ENCODE data around the genes C4orf3 and TNIP3.

DNA sequence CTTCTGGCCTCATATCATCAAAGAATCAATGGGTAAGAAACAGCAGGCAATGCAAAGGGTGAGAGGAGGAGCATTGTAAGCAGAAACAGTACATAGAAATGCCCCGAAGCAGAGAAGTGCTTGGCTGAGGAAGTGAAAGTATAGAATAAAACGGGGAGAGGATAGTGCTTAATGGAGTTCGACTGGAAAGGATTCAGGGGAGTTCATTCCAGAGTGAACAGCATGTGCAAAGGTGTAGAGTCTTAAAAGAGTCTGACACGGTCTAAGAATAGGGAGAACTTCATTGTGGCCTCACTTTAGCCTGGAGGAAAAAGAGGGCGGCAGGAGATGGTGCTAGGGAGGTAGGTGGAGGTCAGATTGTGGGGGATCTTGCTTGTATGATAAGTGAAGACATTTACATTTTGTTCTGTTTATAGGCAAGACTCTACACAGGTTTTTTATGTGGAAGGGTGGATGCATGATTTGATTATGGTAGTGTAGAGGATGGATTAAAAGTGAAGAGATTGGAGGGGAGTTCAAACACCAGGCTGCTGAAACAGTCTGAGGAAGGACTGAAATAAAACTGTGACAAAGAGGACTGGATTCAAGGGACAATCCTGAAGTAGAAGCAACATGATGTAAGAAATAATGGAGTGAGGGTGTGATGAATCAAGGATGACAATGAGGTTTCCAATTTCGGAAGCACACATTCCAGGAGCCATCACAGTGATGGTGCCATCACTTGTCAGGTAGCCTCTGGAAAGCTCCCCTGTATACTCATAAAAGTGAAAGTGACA, 103.3 kb downstream of the SYNPO2 start:
- PRO-cap, result no peak
- RAMPAGE, long total RNA, 4 experiments, result no peak in any of the 4 experiments

GRCh38 chr4:119029588-119030920, 105.6 kb upstream of the MYOZ2 start:
- PRO-cap, result no peak
- RAMPAGE, long total RNA, 4 experiments, result start-site peak on the minus strand in 1 of 4 experiments, at chr4:119029983-119030783 at its widest, 5 to 7 reads per replicate

- PRO-cap, result no peak
- RAMPAGE, long total RNA, 4 experiments, result start-site peak on the plus strand in 1 of 4 experiments, at chr4:119032290-119032528 at its widest, 1,354 reads per replicate; start-site peak on the minus strand in 2 of 4 experiments, at chr4:119031804-119031950 at its widest, 5 to 17 reads per replicate
These were observed 103.8 kb upstream of the MYOZ2 start for GRCh38 chr4:119031619-119032439.

GRCh38 chr4:119041849-119042361, 93.7 kb upstream of the MYOZ2 start:
- PRO-cap, result no peak
- RAMPAGE, long total RNA, 4 experiments, result no peak in any of the 4 experiments

DNA sequence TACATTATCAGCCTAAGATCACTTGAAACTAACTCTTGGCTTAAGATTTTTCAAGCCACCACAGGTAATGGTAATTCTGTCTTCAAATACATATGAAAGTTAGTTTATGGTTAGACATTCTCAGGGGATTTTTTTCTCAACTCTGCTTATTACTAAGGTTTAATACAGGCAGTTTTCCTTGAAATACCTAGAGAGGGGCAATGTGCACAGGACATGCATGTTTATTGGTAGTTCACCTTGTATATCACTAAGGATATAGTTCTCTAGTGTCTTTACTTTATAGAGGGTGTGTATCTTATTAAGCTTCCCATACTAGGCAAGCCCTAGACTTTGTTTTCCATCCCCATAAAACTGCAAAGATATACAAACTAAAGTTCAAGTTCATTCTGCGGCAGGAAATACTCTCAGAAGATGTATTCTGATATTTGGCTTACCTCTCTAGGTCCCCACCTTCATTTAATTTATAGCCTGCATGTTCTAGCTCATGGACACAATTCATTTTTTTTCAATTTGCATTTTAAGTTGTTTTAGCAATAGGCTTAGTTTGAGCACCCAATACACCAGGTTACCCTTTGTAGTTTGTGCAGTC, 38.2 kb upstream of the MYOZ2 start:
- PRO-cap, result no peak
- RAMPAGE, long total RNA, 4 experiments, result no peak in any of the 4 experiments

DNA sequence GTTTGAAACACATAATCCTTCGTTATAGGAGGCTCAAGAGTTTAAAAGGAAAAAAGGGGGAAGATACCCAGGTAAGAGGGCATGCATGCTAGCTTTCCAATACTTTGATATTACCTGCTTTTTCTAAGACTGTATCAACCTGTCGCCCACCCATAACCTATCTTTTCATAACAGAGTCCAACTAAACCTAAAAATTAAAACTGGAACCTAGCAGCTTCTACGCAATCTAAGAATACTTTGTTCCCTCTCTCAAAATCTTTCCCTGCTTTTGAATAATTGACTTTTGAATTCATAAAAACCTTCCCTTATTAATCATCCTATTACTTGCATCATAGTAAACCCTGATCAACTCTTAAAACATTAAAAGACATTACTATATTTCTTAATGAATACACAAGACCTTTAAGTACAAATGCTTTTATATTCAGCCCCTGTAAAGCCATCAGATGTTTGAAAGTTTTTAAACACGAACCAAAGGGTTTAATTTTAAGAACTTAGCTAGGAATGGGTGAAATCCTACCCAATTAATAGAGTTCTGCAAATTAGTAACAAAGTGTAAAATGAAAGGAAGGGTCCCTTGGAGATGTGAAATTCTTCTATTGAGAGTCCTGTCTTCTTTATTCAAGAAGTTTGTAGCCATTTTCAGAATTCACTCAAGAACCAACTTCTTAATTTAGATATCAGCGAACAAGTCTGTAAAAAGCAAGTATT, 2.2 kb downstream of the C4orf3 start:
- PRO-cap, result no peak
- RAMPAGE, long total RNA, 4 experiments, result no peak in any of the 4 experiments

GRCh38 chr4:119300012-119301005, at the start of gene C4orf3:
TSS of gene C4orf3 (minus strand) at chr4:119300645.
- PRO-cap, result unidirectional peak, minus-strand start at chr4:119300215; unidirectional peak, minus-strand start at chr4:119300554; unidirectional peak, minus-strand start at chr4:119300607; unidirectional peak, minus-strand start at chr4:119300667; unidirectional peak, minus-strand start at chr4:119300732
- RAMPAGE, long total RNA, 4 experiments, result start-site peak on the minus strand in 4 of 4 experiments, at chr4:119300543-119300689 at its widest, 1,570 to 2,254 reads per replicate

GRCh38 chr4:119551120-119551651, 77.4 kb downstream of the PDE5A start:
- PRO-cap, result bidirectional peak, plus-strand start at chr4:119551411, minus-strand start at chr4:119551267
- RAMPAGE, long total RNA, 4 experiments, result no peak in any of the 4 experiments

GRCh38 chr4:119626387-119626835, 2.2 kb downstream of the PDE5A start:
- PRO-cap, result unidirectional peak, plus-strand start at chr4:119626600
- RAMPAGE, long total RNA, 4 experiments, result no peak in any of the 4 experiments

DNA sequence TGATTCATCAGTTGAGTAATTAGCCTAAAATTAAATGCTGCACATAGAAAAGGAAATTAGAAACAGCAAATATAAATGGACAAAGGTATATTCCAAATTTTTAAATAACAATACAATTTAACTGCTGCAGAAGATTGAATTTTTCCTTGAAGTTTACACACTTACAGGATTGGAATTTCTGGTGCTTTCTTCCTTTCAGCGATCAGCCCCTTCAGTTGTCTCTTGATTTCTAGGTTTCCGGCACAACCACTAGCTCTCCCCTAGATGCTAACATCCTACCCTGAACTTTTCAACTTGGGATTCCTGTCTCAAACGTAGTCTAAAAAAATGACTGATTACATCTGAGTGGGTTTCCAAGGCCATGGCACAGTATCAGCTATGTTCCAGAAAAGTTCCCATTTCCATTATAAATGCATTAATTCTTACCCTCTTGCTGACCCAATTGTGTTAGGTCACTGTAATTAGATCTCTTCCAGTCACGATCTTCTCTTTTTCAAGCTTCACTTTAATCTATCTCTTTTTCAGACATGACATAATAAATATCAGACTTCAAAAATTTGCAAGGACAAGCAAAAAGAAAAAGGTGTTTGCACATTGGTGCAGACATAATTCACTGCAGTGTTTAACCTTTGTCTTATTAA, 50.5 kb upstream of the PDE5A start:
- PRO-cap, result no peak
- RAMPAGE, long total RNA, 4 experiments, result no peak in any of the 4 experiments

GRCh38 chr4:121163810-121164529, at the start of gene TNIP3:
TSS of gene TNIP3 (minus strand) at chr4:121164321.
- PRO-cap, result no peak
- RAMPAGE, long total RNA, 4 experiments, result no peak in any of the 4 experiments

GRCh38 chr4:121199920-121200612, 35.9 kb upstream of the TNIP3 start:
- PRO-cap, result no peak
- RAMPAGE, long total RNA, 4 experiments, result no peak in any of the 4 experiments

DNA sequence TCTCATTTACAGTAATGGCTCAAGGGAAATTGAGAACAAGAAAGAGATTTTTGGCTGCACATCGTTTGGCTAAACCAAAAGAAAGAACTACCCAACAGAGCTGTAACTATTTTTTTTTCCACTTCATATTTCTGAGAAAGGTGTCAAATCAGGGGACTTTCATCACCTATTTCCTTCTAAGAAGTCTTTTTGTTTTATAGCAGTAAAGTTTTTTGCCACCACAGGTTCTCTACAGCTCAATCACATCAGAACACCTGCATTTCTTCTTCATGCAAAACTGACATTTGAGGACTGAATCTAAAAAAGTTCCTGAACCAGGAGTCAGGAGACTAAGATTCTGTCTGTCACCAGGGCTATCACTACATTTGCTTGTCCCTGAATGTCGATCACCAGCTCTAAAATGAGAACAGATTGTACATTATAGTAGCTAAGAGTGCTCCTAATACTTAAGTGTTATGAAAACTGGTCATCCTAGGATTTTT, 57.6 kb upstream of the TNIP3 start:
- PRO-cap, result no peak
- RAMPAGE, long total RNA, 4 experiments, result no peak in any of the 4 experiments

- PRO-cap, result no peak
- RAMPAGE, long total RNA, 4 experiments, result no peak in any of the 4 experiments
These were observed 99.0 kb upstream of the BLTP1 start for GRCh38 chr4:122053207-122053491.

GRCh38 chr4:122151836-122152148, 339 bp upstream of the BLTP1 start:
- PRO-cap, result no peak
- RAMPAGE, long total RNA, 4 experiments, result no peak in any of the 4 experiments

GRCh38 chr4:122307915-122308382, 70.9 kb upstream of the ADAD1 start:
- PRO-cap, result no peak
- RAMPAGE, long total RNA, 4 experiments, result no peak in any of the 4 experiments

GRCh38 chr4:122315186-122315905, 63.5 kb upstream of the ADAD1 start:
- PRO-cap, result no peak
- RAMPAGE, long total RNA, 4 experiments, result no peak in any of the 4 experiments

DNA sequence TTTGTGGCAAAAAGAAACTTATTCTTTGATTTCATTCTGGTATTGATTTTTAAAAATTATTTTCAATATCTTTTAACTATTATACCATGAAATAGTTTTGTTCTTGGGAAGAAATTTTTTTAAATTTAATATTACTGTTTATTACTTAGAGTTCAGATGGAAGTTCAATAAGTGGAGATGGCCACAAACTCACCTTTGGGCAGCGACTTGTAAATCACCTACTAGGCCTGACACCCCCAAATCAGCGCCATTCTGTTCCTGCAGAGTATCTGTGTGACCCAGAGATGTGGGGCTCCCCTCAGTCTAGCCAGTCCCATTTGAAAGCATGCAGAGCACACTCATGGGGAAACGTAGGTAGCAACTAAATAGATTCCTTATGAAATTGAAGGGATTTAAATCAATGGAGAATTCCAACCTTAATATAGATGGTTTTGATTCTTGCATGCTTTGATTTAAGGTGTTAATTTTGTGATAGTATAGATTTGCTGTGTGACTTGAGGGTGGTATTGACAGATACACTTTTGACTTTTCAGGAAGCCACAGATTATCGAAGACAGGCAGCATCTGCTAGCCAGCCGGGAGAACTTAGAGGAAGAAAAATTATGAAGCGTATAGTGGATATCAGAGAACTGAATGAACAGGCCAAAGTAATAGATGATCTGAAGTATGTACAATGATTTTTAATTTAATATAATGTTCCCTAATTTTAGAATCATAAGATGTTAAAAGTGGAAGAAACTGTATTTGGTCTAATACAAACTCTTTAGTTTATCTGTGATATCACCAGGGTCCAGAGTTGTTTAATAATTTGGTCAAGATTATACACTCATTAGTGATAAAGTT, 62.4 kb upstream of the ADAD1 start:
- PRO-cap, result no peak
- RAMPAGE, long total RNA, 4 experiments, result no peak in any of the 4 experiments

GRCh38 chr4:122458458-122458837, 1.9 kb upstream of the IL2 start:
- PRO-cap, result no peak
- RAMPAGE, long total RNA, 4 experiments, result no peak in any of the 4 experiments

GRCh38 chr4:123422224-123422640, 25.6 kb downstream of the SPRY1 start:
- PRO-cap, result no peak
- RAMPAGE, long total RNA, 4 experiments, result no peak in any of the 4 experiments